Monocyte (primary cell): Measurements from ENCODE around the genes DHTKD1, CAMK1D and SEPHS1.

DNA sequence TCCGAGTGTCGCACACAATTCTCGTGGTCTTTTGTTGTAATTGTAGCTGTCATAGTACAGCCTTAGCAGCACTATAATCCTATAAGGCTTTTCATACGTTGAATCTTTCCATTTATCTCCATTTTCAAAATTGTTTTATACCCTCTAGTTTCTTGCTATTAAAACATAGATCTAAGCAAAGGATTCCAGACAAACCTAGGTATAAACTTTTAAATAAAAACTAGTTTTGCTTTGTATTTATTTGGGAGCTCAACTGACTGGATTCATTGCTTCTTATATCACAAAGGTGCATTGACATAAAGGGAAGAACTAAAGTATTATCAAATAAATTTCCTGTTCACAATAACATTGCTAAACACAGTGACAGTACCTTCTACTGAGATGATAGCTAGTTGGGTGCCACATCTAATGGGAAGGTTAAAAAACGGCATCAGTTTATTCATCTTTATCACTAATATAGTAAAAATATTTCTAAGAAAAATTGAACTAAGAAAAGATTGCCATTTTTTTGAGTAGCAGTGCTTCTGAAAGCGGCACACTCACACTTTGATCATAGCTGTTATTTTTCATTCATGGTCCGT, 220.7 kb downstream of the CELF2 start:
- PRO-cap, 2 experiments, result peak in 1 of 2 experiments; most common plus-strand start position 382 of the sequence (in 1)

DNA sequence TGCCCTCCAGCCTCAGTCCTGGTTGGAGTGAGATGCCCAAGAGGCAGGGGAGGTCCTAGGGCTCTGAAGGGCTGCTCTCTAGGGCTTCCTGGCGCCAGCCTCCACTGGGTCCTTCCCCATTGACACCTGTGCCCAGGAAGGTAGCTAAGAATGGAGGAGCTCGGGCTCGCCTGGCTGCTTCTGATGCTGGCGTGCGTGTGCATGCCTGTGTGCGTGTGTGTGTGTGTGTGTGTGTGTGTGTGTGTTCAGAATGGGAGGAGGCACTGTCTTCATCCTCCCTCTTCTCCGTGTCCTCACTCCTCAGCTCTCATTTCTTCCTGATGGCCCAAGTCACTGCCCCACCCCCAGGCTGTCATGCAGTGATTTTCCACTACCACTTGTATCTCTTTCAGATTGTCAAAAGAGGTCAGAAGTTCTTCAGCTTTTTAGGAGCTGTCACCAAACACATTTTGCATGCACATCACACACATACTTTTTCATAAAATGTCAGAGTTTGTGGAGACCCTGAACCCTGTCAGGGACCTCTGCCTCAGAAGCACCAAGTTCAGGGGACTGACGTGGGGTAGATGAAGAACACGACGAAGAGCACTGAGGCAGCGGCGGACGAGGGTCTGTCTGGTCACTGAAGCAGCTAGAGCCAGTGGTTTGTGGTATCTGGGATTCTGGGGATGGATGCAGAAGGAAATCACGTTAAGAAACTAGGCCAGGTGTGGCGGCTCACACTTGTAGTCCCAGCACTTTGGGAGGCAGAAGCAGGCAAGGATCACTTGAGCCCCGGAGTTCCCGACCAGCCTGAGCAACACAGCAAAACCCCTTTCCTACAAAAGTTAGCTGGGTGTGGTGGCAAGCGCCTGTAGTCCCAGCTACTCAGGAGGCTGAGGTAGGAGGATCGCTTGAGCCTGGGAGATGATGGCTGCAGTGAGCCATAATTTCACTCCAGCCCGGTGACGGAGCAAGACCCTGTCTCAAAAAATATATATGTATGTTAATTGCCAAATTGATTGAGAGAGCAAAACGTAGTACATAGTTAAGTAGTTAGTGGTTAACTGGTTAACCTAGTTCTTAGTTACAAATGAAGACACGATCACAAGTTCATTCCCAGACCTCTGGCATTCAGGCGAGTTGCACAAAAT, 263.5 kb downstream of the CELF2 start:
- PRO-cap, 2 experiments, result peak in 2 of 2 experiments; most common plus-strand start position 660 of the sequence (in 1)

- PRO-cap, 2 experiments, result peak in 2 of 2 experiments; most common plus-strand start chr10:11288165 (in 1)
Observed at GRCh38 chr10:11288066-11288315, 270.3 kb downstream of the CELF2 start.

DNA sequence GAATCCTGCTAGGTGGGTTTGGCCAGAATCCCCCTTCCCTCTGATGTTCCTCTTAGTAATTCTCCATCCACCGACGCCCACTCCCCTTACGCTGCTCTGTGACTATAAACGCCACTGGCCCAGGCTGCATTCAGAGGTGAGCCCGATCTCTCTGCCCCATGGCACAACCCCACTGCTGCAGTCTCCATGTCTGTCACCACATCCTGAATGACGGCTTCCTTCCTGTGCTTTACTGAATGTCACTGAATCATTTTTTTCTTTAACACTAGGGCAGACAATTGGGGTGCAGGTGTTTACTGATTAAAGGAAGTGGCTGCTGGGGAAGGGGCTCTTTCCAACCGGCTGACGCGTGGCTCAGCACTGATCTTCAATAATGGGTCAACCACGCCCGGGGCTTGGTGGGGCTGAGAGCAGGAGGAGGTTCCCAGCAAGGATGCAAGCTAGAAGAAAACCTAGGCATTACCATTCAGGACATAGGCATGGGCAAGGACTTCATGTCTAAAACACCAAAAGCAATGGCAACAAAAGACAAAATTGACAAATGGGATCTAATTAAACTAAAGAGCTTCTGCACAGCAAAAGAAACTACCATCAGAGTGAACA, 208.3 kb downstream of the USP6NL start:
- PRO-cap, 2 experiments, result no peak in any of the 2 experiments

DNA sequence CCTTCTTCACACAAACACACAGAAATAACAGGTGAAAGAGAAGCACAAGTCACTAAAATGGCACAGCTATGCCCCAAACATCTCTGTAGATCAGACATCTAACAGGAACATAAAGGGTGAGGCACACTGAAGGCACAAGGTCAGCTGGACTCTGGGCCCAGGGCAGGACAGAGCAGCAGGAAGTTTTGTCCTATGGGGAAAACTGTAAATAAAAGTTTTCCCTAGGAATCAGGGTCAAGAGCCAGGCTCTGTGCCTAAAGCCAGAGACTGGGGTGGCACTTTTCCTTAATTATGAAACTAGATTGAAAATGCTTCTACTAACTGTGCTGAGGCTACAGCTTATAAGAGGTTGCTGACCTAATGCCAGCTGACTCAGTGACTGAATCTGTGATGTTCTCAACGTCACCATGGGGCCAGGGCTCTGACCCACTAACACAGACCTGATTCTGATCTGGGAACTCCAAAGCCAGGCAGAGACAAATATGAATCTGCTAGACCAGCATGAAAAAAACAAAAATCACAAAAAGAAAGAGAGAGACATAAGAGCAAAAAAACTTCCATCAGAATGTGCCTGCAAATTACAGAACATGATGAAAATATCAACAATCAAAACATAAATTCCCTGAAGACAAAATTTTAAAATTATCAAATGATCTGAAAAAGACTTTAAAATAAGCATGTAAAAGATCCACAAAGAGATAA, 16.2 kb downstream of the USP6NL start:
- PRO-cap, 2 experiments, result no peak in any of the 2 experiments

GRCh38 chr10:11649561-11649761, 38.0 kb upstream of the USP6NL start:
- PRO-cap, 2 experiments, result no peak in any of the 2 experiments

- PRO-cap, 2 experiments, result no peak in any of the 2 experiments
Observed at GRCh38 chr10:11687060-11687807, 54.9 kb upstream of the ECHDC3 start.

DNA sequence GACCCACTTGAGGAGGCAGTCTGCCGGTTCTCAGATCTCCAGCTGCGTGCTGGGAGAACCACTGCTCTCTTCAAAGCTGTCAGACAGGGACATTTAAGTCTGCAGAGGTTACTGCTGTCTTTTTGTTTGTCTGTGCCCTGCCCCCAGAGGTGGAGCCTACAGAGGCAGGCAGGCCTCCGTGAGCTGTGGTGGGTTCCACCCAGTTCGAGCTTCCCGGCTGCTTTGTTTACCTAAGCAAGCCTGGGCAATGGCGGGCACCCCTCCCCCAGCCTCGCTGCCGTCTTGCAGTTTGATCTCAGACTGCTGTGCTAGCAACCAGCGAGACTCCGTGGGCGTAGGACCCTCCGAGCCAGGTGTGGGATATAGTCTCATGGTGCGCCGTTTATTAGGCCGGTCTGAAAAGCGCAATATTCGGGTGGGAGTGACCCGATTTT, 5.4 kb upstream of the ECHDC3 start:
- PRO-cap, 2 experiments, result no peak in any of the 2 experiments

GRCh38 chr10:11824217-11825464, 1.5 kb downstream of the PROSER2 start:
- PRO-cap, 2 experiments, result no peak in any of the 2 experiments

- PRO-cap, 2 experiments, result no peak in any of the 2 experiments
Observed at GRCh38 chr10:12035089-12035473, 7.5 kb downstream of the UPF2 start.

DNA sequence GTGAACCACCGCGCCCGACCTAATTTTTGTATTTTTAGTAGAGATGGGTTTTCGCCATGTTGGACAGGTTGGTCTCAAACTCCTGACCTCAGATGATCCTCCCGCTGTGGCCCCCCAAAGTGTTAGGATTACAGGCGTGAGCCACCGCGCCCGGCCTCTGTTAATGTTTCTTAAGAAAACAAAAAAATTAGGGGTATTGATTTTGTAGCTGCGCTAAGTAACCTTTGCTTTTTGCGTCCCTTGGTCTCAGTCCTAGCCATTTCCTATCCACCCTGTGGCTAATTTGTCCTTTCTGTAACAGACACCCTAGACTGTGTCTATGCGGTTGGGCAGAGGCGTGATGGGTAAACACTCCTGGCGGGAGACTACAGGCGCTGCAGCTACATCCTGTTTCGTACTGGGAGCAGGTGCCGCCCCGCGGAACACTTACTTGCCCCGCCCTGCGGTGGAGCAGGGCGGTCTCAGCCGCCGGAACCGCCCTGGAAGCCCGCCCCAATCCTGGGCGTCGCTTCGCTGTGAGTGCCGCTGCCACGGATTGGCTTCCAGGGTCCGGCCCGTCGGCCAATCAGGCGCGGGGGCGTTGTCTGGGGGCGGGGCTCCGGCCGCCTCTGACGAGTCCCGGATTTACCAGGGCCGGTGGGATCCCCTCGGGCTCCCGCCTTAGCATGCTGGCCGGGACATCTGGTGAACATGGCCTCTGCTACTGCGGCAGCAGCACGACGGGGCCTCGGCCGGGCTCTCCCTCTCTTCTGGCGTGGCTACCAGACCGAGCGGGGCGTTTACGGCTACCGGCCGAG, at the start of gene DHTKD1:
DHTKD1 (plus strand) TSS at position 611 of the 797 bp plus-strand sequence.
- PRO-cap, 2 experiments, result no peak in any of the 2 experiments

GRCh38 chr10:12149894-12150490, 20.5 kb downstream of the SEC61A2 start:
- PRO-cap, 2 experiments, result no peak in any of the 2 experiments

DNA sequence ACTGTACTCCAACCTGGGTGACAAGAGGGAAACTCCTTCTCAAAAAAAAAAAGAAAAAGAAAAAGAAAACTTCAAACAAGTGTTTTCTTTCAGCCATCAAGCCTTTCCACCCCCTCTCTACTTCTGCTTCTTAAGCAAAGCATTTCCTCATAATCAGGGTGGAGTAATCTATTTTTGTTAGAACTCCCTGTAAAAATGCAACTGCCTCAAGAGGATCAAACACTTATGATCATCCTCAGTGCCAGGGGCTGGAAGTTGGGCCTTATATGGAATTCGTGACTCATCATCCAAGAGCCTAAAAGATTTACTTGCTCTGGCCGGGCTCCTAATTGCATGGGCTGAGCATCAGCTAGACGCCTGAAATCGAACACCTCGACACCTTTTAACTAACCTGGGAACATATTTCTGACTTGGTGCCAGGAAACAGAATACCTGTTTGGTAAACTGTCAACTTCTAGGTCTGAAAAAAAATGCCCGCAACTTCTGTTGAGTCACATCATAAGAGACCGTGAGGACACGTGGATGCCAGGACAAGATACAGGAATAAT, 74.9 kb downstream of the CDC123 start:
- PRO-cap, 2 experiments, result no peak in any of the 2 experiments

DNA sequence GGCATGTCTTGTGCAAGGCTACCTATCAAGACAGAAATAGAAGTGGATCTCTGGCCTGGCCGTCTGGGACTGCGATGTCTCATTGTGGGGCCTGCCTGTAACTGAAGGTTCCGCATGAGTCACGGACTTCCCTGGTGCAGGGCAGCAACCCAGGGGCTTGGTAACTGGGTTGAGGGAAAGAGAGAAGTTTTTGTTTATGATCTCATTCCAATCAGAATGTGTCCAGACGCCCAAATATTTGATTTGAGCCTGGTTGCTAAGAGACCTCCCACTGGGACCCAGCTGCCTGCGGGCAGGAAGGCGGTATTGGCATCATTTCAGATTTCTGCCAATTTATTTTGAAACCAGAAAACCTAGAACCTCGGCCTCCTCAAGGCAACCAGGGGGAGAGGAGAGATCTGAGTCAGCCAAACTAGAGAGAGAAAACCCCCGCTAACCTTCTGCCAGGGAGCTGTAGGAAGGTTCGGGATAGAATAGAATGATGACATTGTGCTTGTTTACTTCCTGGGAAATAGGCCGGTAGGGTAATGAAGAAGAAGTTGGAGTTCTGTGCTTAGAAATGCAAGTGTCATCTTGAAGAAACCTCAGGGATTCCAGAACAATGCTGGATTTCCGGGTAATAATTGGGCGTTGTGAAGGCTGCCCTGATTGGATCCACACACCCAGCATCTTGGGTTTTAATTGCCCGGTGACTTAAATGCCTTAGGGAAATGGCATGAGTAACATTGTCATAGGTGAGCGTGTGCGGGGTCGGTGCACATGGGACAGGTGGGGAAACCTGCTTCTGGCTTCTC, 15.5 kb upstream of the CAMK1D start:
- PRO-cap, 2 experiments, result peak in 2 of 2 experiments; most common plus-strand start position 62 of the sequence (in 1); most common minus-strand start position 73 of the sequence (in 2)

- PRO-cap, 2 experiments, result peak in 2 of 2 experiments; most common plus-strand start chr10:12349579 (in 2); most common minus-strand start chr10:12349690 (in 2)
Observed at GRCh38 chr10:12349285-12350131, at the start of gene CAMK1D. CAMK1D (plus strand) TSS chr10:12349547.

GRCh38 chr10:12390353-12391217, 41.2 kb downstream of the CAMK1D start:
- PRO-cap, 2 experiments, result no peak in any of the 2 experiments

- PRO-cap, 2 experiments, result no peak in any of the 2 experiments
Observed at GRCh38 chr10:12699192-12699959, 302.1 kb downstream of the CCDC3 start.

- PRO-cap, 2 experiments, result no peak in any of the 2 experiments
Observed at GRCh38 chr10:12700647-12701036, 300.9 kb downstream of the CCDC3 start.

DNA sequence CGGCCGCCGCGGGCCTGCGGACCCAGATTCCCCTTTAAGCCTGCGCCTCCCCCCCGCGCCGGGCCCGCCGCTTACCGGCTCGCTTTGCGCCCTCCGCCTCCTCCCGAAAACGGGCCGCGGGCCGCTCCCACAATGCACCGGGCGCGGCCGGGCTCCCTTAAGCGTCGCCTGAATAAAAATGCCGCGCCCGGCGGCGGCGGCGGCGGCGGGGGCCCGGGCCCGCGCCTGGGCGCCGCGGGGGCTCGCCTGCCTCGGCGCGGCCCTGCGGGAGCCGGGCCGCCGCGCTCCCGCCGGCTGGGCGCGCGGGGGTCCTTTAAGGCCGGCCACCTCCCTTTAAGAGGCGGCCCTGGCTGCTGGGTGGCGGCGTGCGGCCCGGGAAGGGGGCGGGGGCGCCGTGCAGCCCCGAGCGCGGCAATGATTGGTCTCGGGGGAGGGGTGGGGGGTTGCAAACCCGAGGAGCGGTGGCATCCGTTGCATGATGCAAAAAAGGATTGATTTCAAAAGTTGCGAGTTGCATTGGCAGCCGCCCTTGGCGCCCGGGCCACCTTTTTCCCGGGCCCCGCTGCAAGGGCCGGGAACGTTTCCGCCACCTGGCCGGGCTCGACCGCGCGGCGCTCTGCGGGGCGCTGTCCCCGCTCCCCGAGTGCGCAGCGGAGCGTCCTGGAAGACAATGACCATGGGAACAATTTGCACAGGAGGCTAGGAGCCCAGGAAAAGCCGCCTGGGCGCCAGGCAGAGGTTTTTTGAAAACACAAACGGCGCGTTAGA, at the start of gene SEPHS1:
SEPHS1 (minus strand) TSS at position 369 of the 768 bp plus-strand sequence.
- PRO-cap, 2 experiments, result peak in 2 of 2 experiments; most common plus-strand start position 179 of the sequence (in 1); most common minus-strand start position 73 of the sequence (in 2)

- PRO-cap, 2 experiments, result no peak in any of the 2 experiments
Observed at GRCh38 chr10:13382593-13383956, 35.0 kb upstream of the SEPHS1 start.